ENCODE measurements around the genes NEIL3 and RWDD4.

- RRBS: no CpG with 5 or more reads among the region's 2 CpGs
Measured at GRCh38 chr4:176327081-176327295, 7.2 kb downstream of the SPCS3 start.

DNA sequence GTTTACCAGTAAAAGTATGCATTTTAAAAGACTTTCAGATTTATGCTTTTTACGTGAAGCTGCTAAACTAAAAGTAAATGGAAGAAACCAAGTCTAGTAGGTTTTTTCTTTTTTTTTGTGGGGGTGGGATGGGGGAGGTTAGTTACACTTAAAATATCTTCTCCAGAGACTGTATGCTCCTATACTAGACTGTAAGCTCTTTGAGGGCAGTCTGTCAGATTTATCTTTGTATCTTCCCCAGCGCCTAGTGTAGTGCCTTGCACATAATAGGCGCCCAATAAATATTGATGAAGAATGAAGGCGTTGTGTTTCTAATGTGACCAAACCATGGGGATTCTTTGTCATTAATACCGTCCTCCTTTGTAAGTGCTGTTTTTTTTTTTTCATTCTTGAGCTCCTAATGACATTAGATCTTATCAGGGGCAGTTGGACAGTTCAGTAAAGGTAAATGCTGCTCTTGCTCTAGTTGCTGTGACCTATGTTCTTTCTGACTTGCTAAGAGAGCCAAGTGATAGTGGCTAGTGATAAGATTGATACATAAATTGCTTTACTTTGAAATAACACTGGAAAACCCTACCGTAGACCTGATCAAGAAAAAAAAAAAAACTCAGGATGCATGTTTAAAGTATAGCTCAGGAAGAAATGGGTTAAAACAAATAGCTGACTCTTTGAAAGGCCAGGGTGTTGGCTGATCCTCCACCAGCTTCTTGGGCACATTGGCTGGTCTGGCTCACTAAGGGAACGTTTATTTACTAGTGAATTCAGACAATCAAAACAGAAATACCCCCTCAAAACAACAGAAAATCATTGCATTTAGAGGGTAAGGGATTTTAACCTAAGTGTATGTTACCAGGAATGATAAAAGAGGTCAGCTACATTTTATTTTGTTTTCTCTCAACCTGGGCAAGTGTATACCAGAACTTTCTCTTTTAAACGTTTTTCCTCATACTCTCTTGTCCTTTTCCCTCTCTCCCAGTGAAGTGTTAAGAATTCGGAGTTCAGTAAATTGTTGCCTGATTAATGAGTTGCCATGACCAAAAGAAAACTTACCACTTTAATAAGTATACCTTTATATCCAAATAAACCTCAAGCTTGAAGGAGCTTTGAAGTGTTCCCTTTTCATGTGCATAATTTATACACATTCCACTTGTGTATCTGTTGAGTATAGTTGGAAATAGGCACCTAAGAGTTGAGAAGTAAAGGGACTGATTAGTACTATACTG is 12.6 kb downstream of the SPCS3 start:
- RRBS: no CpG with 5 or more reads among the region's 9 CpGs

DNA sequence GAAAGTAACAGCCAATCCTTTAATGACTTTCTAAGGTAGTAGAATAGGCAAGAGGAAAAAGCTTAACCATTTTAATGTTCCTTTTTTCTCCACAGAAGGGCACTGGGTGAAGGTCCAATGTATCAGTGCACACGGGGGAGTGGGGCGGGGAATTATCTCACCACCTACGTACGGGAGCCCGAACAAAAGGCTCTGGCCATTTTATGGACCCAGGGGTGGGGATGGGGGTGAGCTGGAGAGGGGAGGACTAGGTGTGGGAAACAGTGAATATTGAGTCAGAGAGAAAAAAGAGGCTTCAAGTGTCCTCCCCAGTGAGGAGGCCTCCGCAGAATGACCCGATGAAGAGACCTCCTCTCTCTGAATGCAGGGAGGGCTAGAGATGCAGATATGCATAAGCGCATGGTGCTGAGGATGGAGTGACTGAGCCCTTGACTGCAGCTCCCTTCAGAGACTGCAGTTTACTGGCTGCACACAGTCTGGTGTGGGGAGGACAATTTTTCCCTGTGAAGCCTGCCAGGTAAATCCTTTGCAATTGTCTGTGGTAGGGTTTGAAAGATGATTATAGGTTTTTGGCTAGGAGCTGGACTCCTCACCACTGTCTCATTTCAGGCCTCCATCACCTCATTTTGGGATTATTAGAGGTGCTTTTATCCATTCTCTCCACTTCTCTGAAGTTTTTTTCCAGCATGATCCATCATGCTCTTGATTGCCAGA is 61.0 kb downstream of the SPCS3 start:
- RRBS: no CpG with 5 or more reads among the region's 8 CpGs

DNA sequence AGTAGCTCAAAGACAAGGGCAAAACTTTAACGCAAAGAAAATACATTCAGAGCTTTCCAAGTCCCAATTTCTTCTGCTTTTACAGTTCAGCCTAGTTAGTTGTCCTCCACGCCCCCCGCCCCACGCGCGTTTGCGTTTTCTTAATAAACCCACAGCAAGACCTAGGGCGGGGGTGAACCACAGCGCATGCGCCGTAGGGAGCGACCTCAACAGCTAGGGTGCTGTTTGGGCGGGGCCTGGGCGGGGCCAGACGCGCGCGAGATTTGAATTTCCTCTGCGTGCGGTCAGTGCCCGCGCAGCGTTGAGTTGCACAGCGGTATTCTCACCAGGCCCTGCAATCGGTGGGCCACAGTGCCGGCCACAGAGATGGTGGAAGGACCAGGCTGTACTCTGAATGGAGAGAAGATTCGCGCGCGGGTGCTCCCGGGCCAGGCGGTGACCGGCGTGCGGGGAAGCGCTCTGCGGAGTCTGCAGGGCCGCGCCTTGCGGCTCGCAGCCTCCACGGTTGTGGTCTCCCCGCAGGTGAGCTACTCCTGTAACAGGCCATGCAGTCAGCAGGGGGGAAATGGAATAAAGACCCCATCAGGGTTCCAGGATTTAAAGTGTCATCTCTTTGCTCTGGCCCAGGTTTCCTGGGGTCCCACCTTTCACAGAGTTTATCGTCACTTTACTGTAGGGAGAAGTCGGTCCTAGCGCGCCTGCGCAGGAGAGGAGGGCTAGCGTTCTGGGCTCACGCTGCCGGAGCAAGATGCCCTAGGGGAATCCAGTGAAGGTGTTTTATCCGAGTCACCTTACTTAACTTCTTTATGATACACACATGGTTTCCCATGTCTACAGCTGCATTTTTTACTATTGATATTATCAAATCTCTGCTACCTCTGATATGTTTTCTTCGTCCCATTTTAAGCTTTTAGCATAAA is at the start of gene NEIL3:
Gene NEIL3 (plus strand): TSS at position 287 of the 920 bp plus-strand sequence.
- RRBS: 2% methylated on average over 6 of the region's 53 CpGs

DNA sequence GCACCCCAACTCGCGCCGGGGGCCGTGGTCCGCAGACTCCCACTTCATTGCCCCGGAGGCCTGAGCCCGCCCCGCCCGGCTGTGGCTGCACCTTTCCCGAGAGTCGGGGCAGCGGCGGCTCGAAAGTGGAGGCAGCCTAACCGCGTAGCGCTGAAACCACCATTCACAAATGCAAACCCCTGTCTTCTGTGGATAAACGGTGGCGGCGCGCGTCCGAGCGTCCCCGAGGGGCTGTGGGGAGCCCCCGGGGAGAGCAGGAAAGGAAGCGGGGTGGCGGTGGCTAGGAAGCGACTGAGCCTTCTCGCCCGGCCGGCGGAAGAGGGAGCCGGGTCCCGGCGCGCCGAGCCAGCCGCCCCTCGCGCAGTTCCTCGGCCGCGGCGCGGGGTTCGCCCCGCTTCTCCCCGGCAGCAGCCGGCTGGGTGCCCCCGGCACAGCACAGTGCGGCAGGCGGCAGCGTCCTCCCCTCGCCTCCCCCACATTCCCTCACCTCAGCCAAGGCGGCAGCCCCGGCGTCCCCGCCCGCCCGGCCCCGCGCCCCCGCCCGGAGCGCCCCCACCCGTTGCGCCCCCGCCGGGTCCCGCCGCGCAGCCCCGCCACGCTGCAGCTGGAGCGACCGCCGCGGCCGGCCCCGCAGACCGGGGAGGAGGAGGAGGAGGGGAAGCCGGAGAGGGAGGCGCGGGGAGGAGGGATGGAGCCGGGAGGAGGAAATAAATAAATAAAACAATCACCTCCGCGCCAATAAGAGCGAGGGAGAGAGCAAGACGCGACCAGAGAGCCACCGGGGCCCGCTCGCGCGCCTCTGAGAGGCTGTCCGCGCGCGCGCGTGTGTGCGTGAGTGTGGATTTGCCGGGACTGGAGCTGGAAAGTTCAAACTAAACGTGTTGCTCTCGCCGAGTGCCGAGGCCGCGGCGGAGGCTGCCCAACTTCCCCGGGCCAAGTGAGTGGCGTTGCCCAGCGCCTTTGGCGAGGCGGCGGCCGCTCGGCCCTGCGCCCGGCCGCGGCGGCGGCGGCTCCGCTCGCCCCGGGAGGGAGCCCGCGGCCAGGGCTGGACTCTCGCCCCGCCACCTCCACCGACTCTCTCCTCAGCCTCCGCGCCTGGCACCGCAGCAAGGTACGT is 2184.7 kb upstream of the TENM3 start:
- RRBS: 2% methylated on average over 70 of the region's 138 CpGs

GRCh38 chr4:182680033-182680701 is 237.0 kb downstream of the DCTD start:
- RRBS: no CpG with 5 or more reads among the region's 17 CpGs

DNA sequence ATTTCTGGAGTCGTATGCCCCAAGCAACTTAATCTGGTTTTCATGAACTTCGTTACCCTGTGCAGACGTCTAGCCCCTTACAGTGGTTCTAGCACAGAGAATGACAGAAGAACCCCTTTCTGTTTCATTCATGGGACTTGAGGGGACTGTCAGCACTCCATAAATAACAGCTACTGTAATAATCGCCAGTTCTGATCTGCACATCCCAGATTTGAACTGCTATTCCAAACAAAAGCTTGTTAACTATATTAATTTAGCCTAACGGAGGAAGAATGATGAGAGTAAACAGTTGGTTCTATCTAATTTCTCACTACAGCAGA is 1.0 kb upstream of the DCTD start:
- RRBS: no CpG with 5 or more reads among the region's 5 CpGs

GRCh38 chr4:183013625-183014155 is 85.4 kb upstream of the WWC2 start:
- RRBS: no CpG with 5 or more reads among the region's 21 CpGs

GRCh38 chr4:183165498-183165756 is 66.4 kb downstream of the WWC2 start:
- RRBS: no CpG with 5 or more reads among the region's 1 CpG

DNA sequence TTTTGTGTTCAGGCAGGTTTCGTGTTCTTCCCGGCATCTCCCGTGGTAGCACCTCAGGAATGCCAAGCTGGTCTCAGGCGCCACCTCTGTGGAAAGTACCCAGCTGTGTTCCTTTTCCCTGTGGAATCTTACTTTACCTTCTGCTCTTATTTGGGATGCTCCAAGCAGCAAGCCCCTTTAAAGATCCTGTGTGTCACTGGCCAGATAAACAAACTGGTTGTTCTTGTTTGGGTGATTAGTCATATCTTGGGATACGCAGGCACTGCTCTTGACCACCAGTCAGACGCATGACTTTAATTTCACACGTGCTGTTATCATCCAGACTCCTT is 79.0 kb downstream of the CLDN22 start:
- RRBS: no CpG with 5 or more reads among the region's 7 CpGs

DNA sequence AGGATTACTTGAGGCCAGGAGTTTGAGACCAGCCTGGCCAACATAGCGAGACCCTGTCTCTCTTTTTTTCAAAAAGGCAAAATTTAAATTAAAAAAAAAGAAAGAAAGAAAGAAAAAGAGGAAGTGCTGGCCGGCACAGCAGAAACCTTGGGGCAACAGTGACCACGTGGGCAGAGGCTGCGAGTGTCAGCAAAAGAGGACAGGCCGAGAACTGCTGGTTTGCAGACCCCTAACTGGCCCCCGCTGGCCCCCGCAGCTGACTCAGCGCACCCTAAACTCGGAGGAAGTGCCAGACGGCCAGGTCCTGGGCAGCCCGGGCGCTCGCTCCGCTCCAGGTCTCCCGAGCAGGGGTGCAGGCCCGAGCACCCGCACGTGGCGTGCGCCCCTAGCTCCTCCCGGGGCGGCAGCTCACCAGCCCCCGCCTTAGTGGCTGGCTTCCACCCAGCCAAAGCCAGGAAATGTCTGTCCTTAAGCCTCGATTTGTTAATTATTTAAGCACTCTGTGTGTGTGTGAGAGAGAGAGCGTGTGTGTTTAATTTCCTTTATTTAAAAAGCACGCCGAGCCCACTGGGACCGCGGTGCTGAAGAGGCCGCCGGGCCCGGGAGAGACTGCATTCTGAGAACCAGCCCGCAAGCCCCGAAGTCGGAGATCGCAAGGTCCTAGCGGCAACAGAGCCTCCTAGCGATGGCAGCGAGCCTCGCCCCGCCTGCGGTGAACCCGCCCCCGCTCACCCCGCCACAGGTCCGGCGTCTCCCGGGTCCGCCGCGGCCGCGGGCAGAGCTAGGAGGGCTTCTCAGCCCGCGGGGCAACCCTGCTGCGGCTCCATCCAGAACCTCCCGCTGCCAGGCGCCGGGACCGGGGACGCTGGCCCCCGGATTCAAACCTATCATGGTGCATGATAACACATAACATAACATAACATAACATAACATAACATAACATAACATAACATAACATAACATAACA is 46.0 kb upstream of the CDKN2AIP start:
- RRBS: 8% methylated on average over 26 of the region's 62 CpGs

DNA sequence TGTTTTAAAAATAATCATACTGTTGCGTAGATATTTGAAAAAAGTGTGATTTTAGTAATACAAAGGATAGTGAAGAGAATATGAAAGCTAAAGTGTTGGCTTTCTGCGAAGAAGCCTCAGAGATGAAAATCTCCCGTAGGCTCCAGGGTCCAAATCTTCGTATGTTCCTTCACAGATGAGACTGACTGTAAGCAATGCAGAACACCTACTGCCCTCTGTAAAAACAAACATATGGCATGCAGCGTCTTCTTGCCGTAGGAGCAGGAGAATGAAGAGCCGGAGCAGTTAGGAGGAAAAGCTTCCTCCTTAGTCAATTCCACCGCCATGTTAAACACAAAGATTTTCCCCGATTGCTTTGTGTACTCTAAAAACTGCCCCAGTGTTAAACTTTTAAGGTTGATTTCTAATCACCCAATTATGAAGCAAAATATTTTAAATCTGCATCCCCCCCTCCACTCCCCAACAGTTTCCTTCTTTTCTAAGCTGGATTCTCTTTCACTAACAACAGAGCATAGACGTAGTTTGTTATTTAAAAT is 22.5 kb downstream of the RWDD4 start:
- RRBS: no CpG with 5 or more reads among the region's 10 CpGs

- RRBS: 2% methylated on average over 34 of the region's 96 CpGs
Measured at GRCh38 chr4:183658459-183659655, at the start of gene RWDD4. RWDD4 (minus strand) TSS chr4:183659185.

- RRBS: no CpG with 5 or more reads among the region's 10 CpGs
Measured at GRCh38 chr4:183966058-183966731, 61.1 kb downstream of the STOX2 start.

- RRBS: no CpG with 5 or more reads among the region's 16 CpGs
Measured at GRCh38 chr4:184020050-184020631, 115.0 kb downstream of the STOX2 start.

DNA sequence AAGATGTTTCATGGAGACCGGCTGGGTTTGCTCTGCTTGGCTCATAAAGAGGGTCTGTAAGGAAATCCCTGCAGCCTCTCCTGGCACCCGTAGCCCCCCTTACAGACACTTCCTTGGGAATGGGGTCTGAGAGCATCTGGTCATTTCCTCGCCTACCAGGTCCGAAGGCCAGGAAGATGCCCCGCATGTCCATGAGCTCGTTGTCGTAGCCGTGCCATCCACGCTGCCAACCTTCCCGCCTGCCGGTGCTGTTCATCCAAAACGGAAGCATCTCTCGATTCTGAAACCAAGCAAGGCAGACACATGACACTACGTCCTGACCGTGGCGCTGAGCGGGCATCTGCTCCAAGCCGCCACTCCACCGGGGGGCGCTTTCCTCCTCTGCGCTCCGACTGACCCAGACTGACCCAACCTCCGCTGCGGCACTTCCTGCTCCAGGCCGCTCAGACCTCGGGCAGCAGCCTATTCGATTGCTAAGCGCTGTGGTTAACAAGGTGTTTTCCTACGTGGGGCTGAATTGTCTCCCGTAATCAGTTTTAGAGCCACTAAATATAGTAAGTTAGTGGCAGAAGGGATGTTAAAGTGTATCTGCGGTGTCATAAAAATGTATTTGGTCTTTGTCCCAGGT is 120.5 kb downstream of the ENPP6 start:
- RRBS: 51% methylated on average over 6 of the region's 31 CpGs

DNA sequence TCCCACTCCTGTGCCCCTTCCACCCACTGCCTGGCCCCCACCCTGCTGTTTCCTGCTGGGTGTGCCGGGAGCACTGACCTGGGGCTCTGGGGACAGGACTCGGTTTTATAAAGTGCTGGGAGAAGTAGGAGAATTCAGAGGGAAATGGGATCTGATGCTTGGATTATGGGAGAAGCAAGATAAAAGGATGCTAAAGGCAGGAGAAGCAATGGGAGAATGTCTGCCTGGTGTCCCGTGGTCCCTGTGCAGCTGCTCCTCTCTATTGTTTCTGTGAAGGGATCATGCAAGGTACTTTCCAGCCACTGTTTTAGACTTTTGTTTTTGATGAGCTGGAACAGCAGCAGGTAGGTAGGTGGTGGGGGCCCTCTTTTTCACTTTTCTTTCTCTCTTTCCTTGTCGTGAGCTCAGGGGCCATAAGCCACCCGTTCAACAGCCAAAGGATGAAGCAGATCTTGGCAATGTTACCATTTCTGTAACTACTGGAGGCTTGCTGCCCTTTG is 63.6 kb upstream of the ENPP6 start:
- RRBS: no CpG with 5 or more reads among the region's 5 CpGs

DNA sequence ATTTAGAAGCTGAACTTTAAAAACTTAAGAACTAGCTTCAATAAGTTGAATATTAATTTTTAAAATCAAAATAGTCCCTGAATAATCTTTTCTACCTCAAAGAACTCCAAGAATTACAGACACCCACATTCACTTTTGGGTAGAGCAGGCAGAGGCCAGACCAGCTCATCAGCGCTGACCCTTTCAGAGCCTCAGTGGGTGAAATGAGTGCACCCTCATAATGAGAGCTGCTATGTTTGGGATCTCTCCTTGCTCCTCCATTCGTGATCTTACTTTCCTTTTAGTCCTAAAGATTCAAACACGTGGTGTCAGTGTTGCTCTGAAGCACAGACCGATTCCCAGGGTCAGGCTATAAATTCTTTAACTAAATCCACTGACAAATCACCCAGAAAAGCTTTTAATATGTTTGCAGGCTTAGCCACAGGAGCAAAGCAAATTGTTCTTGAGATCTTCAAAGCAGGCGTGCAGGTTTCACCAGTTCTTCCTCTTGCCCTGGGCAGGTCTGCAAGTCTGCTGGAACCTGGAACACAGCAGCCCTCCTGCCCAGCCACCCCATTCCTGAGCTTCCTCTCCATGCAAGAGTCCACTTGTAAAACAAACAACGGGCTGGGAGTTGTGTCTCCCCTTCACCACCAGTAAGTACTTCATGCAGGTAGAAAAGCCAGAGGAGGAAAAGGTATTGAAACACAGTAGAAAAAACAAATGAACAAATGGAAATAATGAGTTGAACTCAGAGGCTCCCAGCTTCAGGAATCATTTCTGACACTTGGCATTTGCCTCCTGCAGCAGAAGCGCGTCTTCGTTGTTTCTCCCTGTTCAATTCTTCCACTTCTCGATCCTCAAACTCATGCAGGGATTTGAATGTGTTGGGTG is 70.1 kb upstream of the ENPP6 start:
- RRBS: no CpG with 5 or more reads among the region's 10 CpGs

GRCh38 chr4:184392608-184393922 is 81.3 kb downstream of the IRF2 start:
- RRBS: no CpG with 5 or more reads among the region's 28 CpGs

GRCh38 chr4:184398761-184399501 is 75.4 kb downstream of the IRF2 start:
- RRBS: 99% methylated on average over 5 of the region's 24 CpGs